ENCODE measurements around the genes NAGLU, COA3 and PTGES3L.

DNA sequence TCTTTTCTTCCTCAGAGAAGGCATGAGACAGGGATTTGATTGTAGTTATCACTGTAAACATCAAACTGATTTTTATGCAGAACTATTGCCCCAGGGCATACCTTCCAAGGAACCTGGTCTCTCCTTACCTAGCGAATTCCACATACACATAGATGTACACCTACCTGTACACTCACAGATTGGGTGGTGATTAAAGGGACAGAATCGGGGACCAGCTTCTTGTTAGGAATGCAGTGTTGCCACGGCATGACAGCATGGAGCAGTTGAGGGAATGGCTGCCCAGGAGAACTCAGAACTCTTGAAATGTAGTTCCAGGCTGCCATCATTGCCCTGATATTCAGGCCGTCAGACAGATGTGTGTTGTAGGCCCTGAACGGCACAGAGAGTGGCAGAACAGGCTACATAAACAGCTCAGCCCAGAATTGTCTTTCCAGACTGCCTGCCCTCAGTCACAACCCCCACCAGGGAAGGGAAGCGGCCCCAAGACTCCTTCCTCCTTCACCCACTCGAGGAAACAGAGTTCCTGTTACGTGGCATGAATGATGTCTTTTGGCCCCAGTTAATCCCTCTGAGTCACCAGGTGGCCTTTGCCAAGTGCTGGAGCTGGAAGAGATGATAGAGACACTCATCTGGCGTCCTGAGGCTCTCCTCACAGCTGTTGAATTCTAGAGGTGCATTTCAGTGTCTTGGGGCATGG lies 17.8 kb upstream of the NAGLU start:
- PRO-cap = no peak
- RAMPAGE, long total RNA, 2 experiments = no peak in any of the 2 experiments

DNA sequence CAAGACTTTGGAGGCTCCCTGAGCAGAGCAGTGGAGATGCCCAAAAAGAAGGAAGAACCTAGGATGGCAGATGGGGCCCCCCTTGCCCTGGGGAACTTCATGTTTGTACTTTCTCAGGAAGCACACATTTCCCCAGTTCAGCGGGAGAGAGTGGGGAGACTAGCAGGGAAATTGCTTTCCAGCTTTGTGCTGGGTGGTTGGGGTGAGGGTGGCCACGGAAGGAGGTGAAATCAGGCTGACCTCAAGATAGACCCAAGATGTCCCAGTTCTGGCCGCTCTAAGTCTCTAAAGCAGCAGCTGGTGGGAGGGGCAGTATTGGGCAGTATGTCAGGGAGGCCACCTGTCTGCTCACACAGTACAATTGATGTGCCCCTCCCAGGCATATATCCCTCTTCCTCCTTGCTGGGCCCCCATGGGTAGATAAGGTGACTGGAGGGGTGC lies 17.2 kb upstream of the NAGLU start:
- PRO-cap = no peak
- RAMPAGE, long total RNA, 2 experiments = no peak in any of the 2 experiments

- PRO-cap = bidirectional peak, plus-strand start at chr17:42536291, minus-strand start at chr17:42536134; bidirectional peak, plus-strand start at chr17:42536722, minus-strand start at chr17:42536591
- RAMPAGE, long total RNA, 2 experiments = no peak in any of the 2 experiments
Measured at GRCh38 chr17:42535639-42536926, at the start of gene NAGLU. Gene NAGLU, plus strand, starts transcription at chr17:42536241.

DNA sequence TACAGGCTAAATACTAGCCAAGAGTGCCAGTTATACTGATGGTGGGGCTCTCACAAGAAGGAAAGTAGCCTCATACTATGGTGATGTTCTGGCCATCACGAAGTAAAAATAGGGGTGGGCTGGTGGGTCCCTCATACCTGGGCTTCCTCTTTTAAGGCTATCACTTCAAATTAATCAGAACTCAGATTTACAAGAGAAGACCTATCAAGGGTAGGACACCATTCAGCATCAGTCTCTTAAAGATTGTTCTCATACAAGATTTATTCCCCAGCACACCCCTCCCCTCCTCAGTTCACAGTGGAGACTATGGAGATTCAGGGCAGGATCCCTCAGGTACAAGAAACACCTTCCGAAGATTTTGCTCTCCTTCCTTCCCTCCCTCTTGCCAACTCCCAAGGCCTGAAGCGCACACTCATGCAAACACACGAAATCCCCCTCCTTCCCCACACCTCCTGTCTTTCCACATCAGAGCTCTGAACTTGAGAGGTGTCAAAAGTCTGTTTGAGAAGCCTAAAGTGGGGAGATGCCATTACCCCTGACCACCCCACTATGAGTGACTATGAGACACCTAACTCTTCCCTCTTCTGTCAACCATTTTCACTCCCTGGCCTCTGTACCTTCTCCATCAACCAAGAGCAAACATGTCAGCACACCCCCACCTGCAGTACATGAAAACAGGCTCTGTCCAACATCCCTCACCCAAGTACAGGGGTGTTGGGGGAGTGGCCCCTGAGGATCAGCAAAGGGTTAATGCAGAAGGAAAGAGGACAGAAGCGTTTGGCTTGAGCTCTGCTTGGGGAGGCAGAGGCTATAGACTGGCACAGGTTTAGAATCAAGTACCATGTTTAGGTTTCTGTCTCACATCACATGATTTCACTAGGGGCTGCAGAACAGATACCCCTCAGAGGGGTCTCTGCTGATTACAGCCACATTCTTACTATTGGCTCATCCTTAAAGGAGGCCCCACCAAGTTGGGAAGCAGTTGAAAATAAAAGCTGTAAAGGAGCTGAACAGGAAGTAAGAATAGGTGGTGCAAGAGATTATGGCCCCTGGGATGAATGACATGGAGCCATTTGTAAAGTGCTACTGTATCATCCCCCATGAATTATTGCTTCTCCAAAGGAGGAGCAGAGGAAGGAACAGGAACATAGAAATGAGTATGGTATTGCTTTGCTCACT lies 2.1 kb upstream of the PSMC3IP start:
- PRO-cap = no peak
- RAMPAGE, long total RNA, 2 experiments = no peak in any of the 2 experiments

GRCh38 chr17:42632842-42633586 lies 23.5 kb downstream of the TUBG1 start:
- PRO-cap = unidirectional peak, plus-strand start at chr17:42633148; unidirectional peak, plus-strand start at chr17:42633241
- RAMPAGE, long total RNA, 2 experiments = start-site peak on the plus strand in 2 of 2 experiments, at chr17:42633201-42633304 at its widest, 32 to 75 reads per replicate

GRCh38 chr17:42674771-42675875 lies 1.7 kb downstream of the PLEKHH3 start:
- PRO-cap = bidirectional peak, plus-strand start at chr17:42675170, minus-strand start at chr17:42674992; bidirectional peak, plus-strand start at chr17:42675297, minus-strand start at chr17:42675204; bidirectional peak, plus-strand start at chr17:42675687, minus-strand start at chr17:42675414
- RAMPAGE, long total RNA, 2 experiments = no peak in any of the 2 experiments

GRCh38 chr17:42679496-42680399 lies 1.9 kb downstream of the CCR10 start:
- PRO-cap = bidirectional peak, plus-strand start at chr17:42679829, minus-strand start at chr17:42679846
- RAMPAGE, long total RNA, 2 experiments = start-site peak on the plus strand in 2 of 2 experiments, at chr17:42679956-42680001 at its widest, 20 to 22 reads per replicate

- PRO-cap = no peak
- RAMPAGE, long total RNA, 2 experiments = no peak in any of the 2 experiments
Measured at GRCh38 chr17:42774922-42776196, 2.1 kb downstream of the VPS25 start.

DNA sequence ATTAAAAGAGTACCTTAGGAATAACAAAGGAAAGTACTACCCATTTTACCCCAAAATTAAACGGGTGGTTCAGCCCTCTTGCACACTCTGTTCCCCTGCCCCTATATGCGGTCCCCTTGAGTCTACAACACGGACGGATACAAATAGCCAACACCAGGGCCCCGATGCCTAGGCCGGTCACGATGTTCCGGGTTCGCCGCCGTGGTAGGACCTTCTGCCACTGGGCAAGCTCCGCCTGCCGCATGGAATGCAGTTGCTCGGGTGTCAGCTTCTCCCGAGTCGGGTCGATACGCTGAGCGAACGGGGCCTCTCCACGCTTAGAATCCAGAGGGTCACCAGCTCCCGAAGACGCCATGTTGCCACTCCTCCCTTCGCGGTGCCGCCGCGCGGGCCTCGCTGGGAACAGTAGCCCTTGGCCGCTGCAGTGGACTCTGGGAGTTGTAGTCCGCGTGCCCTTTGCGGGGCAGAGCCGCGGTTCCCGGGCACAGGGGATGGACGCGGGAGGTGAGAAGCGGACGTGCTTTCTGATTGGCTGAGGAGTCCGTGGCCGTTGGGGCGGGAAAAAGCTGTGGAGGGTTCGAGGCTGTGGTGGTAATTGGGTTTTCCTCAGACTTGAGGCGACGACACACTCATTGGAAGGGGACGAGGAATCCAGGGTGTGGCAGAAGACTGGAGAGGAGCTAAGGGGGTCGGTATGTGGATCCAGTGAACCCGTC lies at the start of gene COA3:
Gene COA3 (minus strand): TSS at position 378 of the 716 bp plus-strand sequence.
- PRO-cap = unidirectional peak, minus-strand start at position 244 of the sequence; unidirectional peak, minus-strand start at position 378 of the sequence
- RAMPAGE, long total RNA, 2 experiments = start-site peak on the minus strand in 2 of 2 experiments, centred at positions 371 to 377 of the sequence, 274 to 344 reads per replicate

DNA sequence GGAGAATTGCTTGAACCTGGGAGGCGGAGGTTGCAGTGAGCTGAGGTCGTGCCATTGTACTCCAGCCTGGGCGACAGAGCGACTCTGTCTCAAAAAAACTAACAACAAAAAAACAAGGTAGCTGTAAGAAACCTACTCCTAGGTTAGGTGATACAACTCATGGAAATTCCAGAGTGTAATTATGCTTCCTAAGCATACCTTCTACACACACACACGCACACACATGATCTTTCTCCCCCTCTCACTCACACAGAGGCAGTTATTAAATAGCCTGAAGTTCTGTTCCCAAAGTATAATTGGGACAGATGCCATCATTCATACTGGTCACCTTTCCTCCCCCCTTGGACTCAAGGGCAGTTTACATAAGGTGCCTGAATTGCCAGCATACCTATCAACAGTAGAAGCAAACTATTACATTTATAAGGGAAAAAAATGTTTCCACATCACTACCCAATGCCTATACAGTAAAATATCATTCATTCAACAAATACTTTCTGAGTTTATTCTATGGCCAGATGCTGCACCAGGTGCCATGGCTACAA lies 6.1 kb downstream of the CNTD1 start:
- PRO-cap = no peak
- RAMPAGE, long total RNA, 2 experiments = no peak in any of the 2 experiments

GRCh38 chr17:42809895-42810879 lies 11.5 kb downstream of the CNTD1 start:
- PRO-cap = no peak
- RAMPAGE, long total RNA, 2 experiments = no peak in any of the 2 experiments

DNA sequence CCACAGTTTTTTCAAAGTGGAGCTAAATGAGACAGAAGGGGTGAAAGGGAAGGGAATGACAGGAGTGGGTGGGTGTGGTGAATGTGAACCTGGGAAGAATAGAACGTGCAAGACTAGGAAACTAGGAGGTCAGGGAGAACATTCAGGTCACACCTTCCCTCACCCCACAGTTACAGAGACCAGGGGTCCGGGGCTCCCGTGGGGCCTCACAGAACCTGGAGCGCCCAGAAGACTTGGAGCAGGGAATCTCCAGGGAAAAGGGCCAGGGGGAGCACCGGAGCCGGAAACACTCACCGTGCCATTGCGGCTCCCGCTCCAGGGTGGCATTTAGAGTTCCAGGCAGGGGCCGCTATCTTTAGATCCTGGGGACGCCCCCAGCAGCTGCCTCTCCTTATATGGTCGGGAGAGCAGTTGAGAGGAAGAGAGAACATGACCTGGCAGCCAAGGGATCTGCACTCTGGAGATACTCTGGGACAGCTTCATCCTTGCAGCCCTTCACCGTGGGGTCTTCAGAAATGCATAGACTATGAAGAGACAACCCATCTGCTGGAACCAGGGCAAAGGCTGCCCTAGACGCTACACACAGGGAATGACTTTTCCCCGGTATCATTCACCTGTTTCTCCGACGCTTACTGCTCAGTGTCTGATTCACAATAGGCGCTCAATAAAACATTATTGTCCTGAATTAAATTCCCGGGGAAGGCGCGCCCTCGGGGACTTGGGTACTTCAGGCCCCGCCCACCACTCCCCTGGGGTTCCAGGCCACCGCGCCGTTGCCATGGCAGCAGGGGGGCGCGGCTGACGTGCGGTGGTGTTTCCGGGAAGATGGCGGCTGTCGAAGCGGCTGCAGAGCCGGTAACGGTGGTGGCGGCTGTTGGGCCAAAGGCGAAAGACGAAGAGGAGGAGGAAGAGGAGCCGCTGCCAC lies at the start of gene PTGES3L:
Gene PTGES3L (minus strand): TSS at position 329 of the 925 bp plus-strand sequence.
- PRO-cap = bidirectional peak, plus-strand start at position 814 of the sequence, minus-strand start at position 655 of the sequence
- RAMPAGE, long total RNA, 2 experiments = start-site peak on the plus strand in 1 of 2 experiments, centred at position 784 of the sequence, 18 reads per replicate

DNA sequence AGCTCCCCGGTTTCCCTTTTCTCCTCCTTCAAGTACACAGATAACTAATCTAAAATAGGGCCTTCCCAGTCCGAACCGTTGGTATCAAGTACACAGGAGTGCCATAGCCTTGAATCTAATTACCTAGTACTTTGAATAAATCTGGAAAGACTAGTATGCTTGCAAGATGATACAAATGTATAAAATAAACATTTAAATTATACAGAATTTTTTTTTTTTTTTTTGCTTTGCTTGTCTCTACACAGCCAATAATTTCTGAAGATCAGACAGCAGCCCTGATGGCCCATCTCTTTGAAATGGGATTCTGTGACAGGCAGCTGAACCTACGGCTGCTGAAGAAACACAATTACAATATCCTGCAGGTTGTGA lies 2.0 kb upstream of the TMEM106A start:
- PRO-cap = no peak
- RAMPAGE, long total RNA, 2 experiments = no peak in any of the 2 experiments

- PRO-cap = no peak
- RAMPAGE, long total RNA, 2 experiments = no peak in any of the 2 experiments
Measured at GRCh38 chr17:43721405-43721987, 37.1 kb downstream of the SOST start.

GRCh38 chr17:43776640-43776992 lies 2.2 kb downstream of the DUSP3 start:
- PRO-cap = no peak
- RAMPAGE, long total RNA, 2 experiments = no peak in any of the 2 experiments

GRCh38 chr17:43823982-43824691 lies 8.8 kb downstream of the MPP3 start:
- PRO-cap = no peak
- RAMPAGE, long total RNA, 2 experiments = no peak in any of the 2 experiments

GRCh38 chr17:44078437-44079029 lies 8.0 kb downstream of the G6PC3 start:
- PRO-cap = no peak
- RAMPAGE, long total RNA, 2 experiments = start-site peak on the minus strand in 1 of 2 experiments, at chr17:44078646-44078868 at its widest, 5 reads per replicate

DNA sequence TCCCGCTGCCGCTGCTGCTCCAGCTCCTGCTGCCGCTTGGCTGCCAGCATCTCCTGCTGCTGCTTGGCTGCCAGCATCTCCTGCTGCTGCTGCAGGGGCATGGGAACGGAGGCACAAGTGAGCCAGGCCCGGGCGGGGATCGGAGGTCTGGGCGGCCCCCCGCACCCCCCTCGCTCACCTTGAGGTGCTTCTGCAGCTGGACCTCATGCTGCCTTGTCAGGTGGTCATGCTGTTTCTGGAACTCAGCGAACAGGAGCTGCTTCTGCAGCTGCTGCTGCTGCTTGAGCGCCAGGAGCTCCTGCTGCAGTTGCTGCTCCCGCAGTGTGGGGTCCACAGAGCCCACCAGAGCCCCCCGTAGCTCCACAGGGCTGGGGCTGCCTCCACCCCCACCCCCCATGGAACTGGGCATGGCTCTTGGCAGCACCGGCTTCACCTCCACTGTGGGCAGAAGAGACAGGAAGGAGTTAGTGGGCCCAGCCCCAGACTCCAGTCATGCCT lies 22.9 kb downstream of the G6PC3 start:
- PRO-cap = no peak
- RAMPAGE, long total RNA, 2 experiments = start-site peak on the minus strand in 1 of 2 experiments, centred at positions 67 to 377 of the sequence, 5 to 6 reads per replicate

GRCh38 chr17:44105509-44106137 lies 17.8 kb downstream of the HDAC5 start:
- PRO-cap = no peak
- RAMPAGE, long total RNA, 2 experiments = no peak in any of the 2 experiments

- PRO-cap = no peak
- RAMPAGE, long total RNA, 2 experiments = no peak in any of the 2 experiments
Measured at GRCh38 chr17:44130842-44131272, 7.4 kb upstream of the HDAC5 start.

Measured in body of pancreas (tissue), 2 donors.